REH cell (cell line): Measurements from ENCODE around the gene MYCBPAP.

- PRO-cap: bidirectional peak, plus-strand start at chr17:50148581, minus-strand start at chr17:50148567
Observed at GRCh38 chr17:50148428-50149010, 2.0 kb downstream of the PPP1R9B start.

DNA sequence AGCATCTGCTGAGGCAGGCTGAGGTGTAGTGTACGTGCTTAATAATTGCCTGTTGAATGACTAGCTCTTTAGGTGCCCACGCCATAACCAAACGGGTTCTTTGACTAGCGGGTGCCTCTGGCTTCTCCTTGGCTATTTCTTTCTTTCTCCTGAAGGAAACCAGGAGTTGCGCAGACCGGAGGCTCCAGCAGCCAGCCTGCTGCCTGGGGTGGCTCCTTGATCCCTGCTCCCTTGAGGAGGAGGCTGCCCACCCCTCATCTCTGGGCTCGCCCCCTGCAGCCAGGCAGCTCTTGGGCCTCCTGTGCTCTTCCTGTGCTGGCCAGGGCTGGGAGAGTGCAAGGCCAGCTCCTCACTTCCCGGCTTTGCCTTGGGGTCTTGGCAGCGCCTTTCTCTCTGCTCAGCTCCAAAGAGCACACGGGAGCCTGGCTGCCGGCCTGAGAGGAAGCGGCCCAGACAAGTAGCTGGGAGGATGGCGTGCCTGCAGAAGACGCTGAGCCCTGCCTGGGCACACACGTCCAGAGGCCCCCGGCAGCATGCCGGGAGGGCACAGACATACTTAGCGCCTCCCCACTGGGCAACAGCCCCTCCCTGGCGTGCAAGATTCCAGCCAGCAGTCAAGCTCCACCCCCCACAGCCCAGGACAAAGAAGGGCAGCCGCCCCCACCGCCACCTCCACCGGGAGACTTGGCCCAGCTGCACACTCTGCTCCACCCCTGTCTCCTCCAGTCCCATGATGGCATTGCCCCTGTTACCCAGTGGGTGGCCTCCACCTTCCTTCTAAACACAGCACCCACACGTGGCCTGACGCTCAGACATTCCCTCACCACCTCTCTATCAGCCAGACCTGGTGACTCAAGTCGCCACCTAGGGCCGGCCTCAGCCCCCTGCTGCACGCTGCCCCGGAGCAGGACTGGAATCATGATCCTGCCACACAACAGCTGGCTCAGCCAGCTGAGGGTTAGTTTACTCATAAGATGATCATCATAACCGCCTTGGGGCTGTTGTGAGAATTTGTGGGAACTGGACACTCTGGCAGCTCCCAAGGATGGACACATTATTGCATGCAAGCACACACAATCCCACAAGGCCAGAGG is 12.2 kb downstream of the SGCA start:
- PRO-cap: no peak

DNA sequence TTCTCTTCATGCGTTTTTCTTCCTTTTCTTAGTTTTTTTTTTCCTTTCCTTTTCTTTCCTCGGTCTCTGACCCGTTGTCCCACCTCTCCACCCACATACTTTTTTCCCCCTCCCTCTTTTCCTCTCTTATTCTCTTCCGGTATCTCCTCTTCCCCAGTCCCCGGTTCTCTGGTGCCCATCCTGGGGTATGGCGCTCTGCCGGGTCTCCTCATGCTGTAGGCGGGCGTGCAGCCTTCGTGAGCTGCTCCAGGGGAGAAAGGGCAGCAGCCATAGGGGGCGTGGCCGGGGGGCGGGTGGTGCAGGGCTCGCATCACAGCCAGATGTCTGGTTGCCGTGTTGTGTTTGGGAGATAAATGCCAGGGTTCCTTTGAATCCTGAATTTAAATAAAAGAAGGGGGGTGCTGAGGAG is 5.4 kb upstream of the COL1A1 start:
- PRO-cap: no peak

- PRO-cap: no peak
Observed at GRCh38 chr17:50208858-50209085, 7.3 kb upstream of the COL1A1 start.

- PRO-cap: no peak
Observed at GRCh38 chr17:50257744-50258150, 16.5 kb upstream of the TMEM92 start.

DNA sequence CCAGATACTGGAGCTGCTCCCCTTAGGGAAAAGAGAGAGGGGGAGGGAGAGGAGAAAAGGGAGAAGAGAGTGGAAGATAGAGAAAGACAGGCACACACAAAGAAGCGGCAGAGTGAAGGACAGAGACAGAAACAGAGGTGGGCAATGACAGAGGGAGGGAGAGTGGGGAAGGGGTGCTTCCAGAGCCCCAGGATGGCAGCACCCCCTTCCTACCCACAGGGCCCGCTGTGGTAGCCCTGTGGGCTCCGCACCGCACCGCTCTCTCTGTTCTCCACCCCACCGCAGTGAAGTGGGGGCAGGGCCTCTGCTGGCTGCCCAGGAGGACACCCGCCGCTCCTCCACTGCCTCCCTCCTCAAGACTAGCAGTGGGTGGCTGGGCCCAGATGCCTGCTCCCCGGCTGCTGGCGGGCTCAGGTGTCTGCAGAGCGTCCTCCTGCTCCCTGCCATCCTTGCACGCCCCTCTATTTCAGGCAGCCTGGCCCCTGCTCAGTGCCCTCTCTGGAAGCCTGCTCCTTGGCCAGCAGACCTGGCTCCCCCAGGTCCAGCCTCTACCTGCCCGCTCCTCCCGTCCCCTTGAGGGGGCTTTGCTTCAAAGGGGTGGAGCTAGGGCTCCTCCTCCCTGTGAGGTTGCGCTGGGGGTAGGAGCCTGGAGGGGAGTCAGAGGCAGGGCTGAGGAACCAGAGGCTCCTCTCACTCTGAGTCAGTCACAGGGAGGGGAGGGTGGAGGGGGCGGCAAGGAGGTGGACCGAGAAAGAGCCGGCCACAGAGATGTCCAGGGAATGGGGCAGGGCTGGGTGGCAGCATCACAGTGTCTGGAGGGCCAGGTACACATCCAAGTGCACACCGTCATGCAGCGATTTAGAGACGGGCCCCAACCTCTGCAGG is 10.0 kb upstream of the TMEM92 start:
- PRO-cap: no peak

- PRO-cap: bidirectional peak, plus-strand start at chr17:50280257, minus-strand start at chr17:50280144
Observed at GRCh38 chr17:50279999-50280488, 5.8 kb downstream of the TMEM92 start.

- PRO-cap: no peak
Observed at GRCh38 chr17:50382563-50383329, 9.7 kb downstream of the EME1 start.

DNA sequence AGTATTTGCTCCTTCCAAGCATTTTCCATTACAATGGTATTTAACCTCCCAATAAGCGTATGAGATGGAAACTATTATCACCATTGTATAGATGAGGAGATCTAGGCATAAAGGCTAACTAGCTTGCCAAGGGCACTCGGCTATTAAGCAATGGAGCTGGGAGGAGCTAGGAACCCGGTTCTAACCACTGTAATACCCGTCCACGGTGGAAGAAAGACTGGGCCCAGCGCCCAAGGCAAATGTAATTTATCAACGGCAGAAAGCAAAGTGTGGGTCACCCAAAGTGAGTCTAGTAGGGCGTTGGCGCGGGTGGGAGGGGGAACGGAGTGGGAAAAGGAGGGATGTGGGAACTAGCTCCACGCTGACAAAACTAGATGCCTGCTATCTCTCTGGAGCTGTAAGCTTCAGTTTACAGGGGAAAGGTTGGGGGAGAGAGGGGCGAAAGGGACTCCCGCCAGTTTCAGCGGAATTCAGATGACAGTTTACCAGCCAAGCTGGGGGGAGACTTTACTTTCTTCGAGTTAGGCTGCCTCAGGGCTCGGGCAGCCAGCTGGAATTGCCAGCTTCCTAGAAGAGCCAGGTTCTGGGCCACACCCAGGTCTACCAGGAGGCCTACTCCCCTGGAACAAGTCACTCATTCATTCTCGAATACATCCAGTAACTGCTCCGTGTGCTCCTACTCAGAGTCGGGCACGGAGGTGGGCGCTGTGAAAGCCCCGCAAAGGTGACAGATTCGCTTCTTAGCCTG is 928 bp downstream of the LRRC59 start:
- PRO-cap: no peak

DNA sequence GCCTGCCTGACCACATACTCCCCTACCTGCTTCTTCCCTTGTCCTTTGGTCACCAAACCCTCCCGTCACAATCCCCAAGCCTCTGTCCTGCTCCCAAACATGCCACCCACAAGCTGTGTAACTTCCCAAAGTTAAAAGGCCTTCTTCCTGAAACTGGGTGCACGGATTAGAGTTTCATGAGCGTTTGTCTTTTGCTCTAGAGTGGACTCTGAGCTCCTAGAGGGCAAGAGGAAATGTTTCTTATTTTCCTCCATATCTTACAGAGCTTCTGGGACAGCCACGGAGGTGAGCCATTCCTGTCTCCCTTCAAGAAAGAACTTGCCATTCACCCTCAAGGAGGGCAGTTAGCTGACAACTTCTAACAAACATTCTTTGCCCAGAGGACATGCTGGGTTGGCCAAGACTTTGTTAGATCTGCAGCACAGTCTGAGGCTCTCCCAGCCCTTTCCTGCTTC is 2.7 kb upstream of the MYCBPAP start:
- PRO-cap: no peak

DNA sequence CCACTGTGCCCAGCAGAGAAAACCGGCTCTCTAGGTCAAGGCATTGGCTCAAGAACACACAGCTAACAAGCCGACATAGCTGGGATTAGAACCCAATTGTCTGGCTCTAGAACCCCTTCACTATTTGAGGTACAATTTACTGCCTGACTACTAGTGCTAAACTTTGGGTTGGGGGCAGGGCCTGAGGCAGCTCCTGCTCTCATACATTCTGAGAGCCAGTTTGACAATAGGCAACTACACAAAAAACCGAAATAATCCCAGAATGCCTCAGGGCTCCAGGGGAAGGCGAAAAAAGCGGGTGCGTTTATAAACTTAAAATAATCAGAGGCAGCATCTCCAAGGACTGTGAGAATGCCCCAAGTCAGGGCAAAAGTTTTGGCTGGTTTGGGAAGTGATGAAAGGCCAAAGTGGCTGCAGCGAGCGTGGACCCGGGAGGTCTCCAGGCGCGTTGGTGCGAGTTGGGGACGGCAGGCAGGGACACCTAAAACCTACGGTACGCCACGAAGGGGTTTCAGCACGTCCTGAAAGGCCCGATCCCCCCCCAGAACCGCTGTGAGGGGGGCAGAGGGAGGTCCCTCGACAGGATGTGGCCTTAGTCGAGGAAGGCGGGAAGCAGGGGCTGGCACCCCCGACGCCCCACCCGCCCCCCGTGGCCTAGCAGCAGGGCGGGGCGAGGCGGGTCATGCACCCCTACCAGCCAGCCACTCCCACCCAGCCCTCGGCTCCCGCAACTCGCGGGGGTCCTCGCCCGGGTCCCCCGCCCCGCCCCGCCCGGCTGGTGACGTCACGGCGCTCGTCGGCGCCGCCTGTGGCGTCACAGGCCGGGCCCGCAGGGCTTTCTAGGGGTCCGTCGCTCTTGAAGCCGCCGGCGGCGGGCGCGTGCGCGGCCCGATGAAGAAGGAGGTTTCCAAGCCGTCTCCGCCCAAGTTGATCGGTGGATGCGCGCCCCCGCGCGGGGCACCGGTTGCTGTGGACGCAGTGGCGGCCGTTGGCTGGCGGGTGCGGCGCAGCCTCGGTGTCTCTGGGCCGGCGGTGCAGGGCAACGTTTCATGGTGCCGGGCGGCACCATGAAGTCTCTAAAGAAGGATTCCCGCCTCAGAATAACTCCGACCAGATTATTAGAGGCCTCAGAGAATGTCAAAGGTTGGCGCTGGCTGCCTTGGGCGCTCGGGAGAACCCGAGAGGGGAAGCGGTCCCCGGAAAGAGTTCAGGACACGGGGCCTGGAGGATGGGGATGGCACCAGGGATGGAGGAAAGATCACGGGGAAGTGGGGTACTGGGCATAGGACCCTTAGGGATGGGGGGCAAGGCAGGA is at the start of gene MYCBPAP:
TSS of gene MYCBPAP (plus strand) at position 832 of the 1,315 bp plus-strand sequence.
- PRO-cap: bidirectional peak, plus-strand start at position 953 of the sequence, minus-strand start at position 893 of the sequence

DNA sequence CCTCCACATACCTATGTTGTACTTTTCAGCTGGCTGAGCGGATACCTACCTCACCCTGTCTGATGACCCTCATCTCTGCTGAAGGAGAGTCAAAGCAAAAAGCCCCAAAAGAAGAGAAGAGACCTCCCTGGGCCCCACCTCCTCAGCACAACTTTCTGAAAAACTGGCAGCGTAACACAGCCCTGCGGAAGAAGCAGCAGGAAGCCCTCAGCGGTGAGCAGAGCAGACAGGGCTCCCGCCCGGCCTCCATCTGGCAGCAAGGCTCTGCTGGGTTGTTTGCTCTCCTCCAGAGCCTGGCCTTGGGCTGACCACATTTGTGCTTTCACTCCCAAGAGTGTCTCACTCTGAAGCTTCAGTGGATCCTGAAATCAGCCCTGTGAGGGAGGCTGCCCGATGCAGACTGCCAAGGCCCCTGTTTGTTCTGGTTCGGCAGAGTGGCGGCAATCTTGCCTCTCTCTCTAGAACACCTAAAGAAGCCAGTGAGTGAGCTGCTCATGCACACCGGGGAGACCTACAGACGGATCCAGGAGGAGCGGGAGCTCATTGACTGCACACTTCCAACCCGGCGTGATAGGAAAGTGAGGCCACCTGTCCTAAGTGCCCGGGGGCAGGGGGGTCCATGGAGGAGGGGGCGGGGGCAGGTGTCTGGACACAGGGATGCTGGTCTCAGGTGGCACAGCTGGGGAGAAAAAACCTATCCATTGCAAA is 10.4 kb downstream of the MYCBPAP start:
- PRO-cap: no peak

DNA sequence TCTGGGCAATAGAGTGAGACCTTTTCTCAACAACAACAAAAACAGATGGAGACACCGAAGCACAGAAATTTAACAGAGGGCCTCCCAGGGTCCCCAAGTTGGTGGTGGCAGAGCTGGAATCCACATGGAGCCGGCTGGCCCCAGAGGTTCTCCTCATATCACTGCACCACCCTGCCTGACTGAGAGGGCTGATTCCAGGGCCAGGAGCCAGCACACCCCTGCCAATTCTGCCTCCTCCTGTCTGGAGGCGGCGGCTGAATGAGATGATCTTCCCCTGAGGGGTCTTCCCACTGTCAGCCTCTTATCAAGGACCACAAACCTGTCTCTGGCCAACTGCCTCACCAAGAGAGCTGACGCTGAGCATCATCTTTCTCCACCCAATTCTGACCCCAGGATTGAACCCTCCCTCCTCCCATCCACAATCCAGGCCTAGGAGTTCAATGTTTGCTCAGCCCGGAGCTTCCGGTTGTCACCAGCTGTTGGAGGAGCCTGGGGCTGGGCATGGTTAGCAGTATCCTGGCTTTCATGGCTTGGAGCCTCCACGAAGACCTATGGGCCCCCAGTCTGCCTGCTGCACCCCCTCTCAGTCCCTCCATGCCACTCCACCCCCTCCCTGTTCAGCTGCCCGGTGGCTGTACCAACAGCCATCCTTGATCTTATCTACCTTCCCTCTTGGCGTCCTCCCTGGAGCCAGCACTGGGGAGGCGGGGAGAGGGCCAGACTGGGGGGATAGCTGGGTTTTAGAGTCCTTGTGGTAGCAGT is 25.5 kb downstream of the ABCC3 start:
- PRO-cap: no peak

DNA sequence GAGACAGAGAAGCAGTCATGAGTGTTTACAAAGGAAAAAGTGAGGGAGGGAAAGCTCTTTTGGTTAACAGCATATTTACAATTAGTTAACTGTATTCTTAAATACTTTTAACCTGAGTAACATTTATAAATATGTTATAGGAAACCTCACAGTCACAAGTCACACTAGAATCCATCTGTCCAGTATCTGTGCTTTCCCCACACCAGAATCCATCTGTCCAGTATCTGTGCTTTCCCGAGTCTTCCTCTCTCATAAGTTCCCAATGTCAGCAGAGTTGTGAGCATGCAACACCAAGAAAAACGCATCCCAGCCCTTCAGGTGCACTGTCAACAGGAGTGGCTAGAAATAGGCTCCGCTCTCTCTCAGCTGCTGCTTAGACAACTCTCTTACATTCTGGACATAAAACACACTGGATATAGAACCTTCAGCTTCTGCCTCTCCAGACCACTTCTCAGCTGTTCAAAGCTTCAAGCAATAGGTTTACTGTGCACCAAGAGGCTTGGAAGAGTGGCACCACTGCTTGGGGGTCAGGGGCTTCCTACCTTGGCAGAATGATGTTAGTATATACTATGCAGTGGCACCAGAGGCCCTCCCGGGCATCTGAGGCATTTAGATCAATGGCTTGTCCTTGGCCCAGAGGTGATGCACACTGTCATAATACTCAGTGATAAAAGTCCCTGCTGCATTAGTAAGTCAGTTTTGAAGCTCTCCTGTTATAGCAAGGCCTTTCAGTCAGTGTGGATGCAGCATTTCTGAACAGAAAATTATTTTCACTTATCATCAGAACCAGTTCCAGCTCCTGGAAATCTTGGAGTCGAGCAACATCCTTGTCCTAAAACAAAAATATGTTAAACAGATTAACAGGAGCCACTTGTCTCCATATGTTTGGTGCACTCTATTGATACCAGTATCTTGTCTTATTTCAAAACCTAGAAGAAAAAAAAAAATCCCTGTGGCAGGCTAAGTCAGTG is 12.1 kb downstream of the ANKRD40 start:
- PRO-cap: no peak

- PRO-cap: no peak
Observed at GRCh38 chr17:50721034-50721552, 1.7 kb downstream of the LUC7L3 start.

DNA sequence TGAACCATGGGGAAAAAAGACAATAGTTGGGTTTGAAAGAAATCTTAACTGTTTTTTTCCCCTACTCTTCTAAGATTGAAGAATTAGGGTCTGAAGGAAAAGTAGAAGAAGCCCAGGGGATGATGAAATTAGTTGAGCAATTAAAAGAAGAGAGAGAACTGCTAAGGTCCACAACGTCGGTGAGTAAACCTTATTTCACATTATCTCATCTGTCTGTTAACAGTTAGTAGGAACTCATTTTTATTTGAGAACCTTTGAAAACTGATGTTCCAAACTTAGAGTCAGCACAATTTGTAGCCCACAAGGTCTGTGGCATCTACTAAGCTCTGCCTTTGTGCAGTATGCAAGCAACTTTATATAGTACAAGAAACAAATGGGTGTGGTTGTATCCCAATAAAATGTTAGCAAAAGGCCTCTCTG is 23.7 kb downstream of the ANKRD40CL start:
- PRO-cap: no peak

GRCh38 chr17:50753555-50754059 is 13.7 kb downstream of the ANKRD40CL start:
- PRO-cap: no peak

- PRO-cap: bidirectional peak, plus-strand start at chr17:50852332, minus-strand start at chr17:50852237
Observed at GRCh38 chr17:50851546-50852408, 14.4 kb downstream of the TOB1 start.

- PRO-cap: no peak
Observed at GRCh38 chr17:50887768-50888147, 21.6 kb upstream of the TOB1 start.

- PRO-cap: no peak
Observed at GRCh38 chr17:50939704-50940268, 73.6 kb upstream of the TOB1 start.